BE2C (cell line): ENCODE measurements around a stretch of chr5.

DNA sequence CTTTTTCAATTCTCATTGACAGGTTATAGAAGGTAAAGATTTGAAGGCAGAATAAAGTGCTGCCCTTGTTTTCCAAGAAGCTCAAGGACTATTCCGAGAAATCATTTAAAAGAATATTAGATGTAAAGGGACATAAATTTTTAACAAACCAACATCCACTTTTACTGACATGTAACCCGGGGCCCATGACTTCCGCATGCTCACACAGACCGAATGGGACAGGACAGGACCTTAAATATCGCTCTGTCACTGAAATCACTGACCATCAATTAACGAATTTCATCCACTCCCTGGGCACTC lies 611 bp downstream of the NUDT12 start:
- RRBS = no CpG with 5 or more reads among the region's 6 CpGs

DNA sequence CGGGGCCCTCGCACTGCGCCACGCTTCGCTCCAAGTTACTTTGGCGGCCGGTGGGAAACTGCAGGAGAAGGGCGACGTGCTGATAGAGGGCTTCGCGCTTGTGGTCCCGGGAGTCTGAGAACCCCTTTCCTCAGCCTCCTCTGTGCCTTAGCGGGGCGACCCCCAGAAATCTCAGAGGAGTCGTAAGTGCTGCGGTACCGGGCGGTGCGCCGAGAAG lies 325 bp upstream of the EFNA5 start:
- RRBS = 1% methylated on average over 15 of the region's 20 CpGs

GRCh38 chr5:107869414-107870044 lies 198.8 kb upstream of the EFNA5 start:
- RRBS = no CpG with 5 or more reads among the region's 3 CpGs

DNA sequence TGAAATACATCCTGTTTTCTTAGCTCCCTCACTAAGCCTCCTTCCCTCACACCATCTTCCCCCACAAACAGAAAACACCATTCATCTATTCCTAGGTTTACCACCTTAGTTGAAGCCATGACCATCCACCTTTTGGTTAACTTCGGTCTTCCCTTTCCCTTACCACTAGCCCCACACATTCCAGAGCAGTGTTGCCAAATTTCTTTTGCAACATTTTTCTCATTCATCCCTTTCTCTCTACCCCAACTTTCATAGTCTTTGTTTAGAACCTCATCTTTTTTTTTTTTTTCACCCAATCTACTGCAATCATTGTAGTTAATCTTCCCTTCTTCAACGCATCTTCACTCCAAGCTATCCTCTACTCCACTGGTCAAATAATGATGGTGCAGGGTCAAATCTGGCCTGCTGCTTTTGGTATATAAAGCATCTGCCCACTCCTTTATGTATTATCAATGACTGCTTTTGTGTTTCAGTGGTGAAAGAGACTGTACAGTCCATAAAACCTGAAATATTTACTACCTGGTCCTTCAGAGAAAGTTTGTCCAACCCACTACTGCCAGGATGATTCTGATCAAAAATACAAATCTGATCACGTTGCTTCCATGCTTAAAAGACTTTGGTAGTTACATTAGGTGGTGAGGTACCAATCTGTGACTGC lies 272.7 kb upstream of the EFNA5 start:
- RRBS = no CpG with 5 or more reads among the region's 3 CpGs

DNA sequence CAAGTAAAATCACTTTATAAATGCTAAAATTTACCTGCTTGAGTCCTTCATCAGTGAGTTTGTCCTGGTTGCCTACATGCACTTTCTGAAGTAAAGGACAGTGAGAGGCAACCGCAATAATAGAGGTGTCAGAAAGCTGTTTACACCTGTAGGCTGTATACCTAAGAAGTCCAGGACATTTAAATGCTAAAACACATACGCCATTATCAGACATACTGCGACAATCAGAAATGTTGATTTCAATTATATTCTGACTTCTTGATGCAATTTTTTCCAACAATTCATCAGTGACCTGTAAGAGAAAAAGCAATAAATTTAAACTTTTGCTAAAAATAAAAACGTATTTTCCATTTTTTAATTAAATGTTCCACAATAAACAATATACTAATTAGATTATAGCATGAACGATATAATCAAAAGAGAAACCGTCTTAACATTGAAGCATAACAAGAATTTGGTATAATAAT lies 17.2 kb downstream of the FBXL17 start:
- RRBS = no CpG with 5 or more reads among the region's 6 CpGs

DNA sequence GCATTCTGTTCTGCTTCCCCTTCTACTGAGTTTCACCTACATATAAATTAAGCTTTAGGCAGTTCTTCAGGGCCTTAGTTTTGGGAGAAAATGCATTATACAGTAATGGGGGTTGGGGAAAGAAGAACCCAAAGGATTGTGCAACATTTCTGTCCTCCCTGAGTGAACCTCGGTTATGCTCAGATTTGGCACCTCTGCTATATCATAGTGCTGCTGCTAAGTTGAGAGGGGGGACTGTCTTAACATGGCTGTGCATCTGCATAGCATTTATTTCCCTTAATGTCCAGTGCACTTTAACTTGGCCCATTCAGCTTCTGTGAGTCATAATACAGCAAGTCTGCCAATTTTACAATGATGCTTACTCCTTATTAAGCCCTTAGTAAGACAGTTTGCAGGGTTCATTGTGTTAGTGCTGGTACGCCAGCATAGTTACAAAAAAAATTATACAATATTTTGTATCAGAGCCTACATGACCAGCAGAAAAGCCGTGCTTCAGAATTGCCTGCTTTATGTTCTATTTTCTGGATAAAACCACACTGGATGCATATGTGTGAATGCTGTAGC lies 80.0 kb downstream of the PJA2 start:
- RRBS = no CpG with 5 or more reads among the region's 3 CpGs

GRCh38 chr5:109411425-109412176 lies 1.8 kb upstream of the PJA2 start:
- RRBS = no CpG with 5 or more reads among the region's 4 CpGs

DNA sequence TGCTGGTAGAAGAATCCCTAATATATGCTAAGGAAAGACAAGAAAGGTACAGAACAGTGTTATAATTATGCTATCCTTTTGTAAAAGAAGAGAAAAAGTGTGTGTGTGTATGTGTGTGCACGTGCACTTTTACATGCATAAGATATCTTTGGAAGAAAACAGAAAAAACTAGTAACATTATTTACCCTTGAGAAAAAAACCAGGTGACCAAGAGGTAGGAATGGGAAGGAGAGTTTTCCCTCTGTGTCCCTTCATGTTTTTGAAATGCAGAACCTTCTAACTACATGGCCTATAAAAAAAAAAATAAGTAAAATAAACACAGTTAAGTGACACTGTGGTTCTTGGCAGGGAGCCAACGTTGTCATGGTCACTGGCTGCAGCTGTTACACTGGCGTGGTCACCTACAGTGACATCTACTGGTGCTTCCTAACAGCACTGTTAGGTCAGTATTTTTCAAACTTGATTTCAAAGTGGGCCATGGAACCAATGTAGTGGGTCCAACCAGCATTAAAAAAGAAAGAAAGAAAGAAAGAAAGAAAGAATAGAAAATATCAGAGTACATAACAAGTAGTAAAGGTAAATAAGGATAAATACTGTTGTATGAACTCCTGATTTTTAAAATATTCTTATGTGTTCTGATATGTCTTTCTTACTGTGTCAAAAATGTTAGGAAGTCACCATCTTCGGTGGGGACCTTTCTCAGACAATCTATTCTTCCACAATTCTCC lies 59.0 kb upstream of the PJA2 start:
- RRBS = no CpG with 5 or more reads among the region's 4 CpGs

DNA sequence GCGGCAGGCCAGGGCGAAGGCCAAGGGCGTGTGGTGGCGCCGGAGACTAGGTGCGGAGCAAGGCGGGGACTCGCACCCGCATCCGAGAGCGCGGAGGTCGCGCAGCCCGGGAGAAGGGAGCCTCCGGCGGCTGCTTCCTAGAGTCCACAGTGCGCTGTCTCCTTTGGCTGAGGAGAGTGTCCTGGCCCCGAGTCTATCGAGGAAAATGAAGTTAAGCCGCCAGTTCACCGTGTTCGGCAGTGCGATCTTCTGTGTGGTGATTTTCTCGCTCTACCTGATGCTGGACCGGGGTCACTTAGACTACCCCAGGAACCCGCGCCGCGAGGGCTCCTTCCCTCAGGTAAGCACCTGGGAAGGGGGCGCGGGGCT lies 470 bp downstream of the MAN2A1 start:
- RRBS = under 1% methylated on average over 15 of the region's 32 CpGs

DNA sequence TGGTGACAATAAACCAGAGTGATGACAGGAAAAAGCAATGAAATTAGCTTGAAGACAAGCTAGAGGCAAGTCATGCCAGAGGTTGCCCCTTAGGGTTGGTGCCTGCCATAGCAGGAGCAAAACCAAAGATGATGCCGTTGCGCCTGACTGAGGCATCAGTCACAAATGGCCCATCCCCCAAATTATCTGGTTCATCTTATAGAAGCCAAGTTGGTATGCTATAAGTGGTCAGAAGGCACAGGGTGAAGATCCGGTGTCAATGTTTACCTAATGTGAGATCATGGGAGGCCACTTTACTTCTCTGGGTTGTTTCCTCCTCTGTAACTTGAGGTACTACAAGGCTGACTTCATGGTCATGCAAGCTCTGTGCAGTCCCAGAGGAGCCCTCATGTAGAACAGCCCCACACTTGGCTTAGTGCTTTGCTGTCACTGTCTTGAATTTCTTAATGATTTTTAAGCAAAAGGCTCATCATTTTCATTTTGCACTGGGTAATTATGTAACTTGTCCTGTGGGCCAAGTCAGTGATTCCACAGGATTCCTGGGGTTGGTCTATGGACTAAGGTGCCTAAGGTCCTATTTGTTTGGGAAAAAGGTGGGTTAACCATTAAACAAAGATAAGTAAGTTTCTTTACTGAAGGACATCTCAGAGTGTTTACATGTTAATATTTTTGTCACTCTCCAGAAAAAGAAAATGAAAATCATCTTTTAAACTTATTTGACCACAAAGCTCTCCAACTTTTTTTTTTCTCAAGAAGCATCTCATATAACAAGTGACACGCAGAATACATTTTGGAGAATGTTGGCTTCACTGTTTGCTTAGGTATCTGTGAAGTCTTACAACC lies 211.5 kb downstream of the MAN2A1 start:
- RRBS = no CpG with 5 or more reads among the region's 4 CpGs

DNA sequence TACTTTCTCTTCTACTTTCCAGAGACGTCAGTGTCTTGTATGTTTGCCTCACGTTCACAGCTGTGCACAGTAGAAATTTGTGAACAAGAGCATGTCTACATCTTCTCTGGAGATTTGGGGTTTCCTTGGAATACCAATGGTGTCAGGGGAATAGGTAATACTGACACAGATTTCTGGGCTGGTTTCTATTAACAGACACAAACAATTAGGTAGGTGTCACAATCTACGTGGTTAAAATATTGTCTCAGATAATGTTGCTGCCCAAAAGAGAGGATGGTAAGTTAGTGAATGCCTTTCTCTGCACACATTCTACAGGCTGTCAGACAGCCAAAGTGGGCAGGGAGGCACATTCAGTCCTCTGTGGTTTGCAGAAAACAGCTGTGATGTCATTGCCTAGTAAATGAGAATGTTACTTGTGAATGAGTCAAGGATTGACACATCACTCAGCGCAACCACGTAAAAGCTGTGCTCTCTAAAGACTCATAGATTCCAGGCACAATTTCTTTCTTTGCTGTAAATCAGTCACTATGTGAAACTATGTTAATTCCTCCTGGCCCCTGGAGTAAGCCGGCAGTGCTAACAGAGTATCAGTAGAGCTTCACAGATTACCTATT lies 397.1 kb downstream of the MAN2A1 start:
- RRBS = no CpG with 5 or more reads among the region's 6 CpGs

DNA sequence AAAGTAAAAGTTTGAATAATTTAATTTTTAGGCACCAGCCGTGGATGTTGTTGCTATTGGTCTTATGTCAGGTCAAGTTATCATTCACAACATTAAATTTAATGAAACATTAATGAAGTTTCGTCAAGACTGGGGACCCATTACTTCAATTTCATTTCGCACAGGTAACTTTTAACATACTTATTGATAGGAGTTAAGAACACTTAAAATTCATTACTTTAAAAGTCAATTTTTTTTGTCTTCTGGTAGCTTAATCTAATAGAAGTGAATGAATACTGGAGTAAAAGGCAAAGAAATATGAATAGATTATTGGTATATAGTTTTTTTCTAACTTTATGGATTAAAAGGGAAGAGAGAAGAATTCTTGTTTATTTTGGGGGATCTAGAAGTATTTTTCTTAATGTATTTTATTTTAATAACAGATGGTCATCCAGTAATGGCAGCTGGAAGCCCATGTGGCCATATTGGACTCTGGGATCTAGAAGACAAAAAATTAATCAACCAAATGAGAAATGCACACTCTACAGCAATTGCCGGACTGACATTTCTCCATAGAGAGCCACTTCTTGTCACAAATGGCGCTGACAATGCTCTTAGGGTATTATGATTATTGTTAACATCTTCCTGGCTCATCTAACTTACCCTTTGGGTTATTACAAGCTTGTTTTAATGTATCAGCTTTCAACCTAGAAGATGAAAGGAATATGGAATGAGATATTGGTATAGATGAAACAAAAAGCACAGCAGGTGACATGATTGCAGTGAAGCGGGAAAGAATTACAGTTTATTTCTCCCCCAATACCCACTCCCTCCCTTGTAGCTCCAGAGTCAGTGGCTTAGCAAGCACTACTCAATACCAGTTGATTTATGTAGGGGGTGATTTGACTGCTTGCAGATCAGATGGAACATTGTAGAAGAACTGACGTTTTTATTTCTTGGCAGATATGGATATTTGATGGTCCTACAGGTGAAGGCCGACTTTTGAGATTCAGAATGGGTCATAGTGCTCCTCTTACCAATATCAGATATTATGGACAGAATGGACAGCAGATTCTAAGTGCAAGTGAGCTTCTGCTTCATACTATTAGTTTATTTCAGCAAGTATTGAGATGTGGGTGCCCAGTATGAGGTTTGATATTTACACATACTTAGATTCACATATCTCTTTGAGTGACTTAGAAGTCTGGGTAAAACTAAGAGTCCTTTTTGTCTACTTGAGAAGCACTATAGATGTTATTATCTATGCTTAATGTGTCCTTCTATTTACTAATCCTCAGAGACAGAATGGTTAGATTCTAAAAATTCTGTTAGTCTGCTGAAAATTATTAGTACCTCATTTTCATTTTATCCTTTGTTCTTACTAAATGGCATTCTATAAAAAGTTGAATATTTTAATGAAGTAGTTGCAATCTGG lies 12.1 kb downstream of the WDR36 start:
- RRBS = no CpG with 5 or more reads among the region's 8 CpGs

DNA sequence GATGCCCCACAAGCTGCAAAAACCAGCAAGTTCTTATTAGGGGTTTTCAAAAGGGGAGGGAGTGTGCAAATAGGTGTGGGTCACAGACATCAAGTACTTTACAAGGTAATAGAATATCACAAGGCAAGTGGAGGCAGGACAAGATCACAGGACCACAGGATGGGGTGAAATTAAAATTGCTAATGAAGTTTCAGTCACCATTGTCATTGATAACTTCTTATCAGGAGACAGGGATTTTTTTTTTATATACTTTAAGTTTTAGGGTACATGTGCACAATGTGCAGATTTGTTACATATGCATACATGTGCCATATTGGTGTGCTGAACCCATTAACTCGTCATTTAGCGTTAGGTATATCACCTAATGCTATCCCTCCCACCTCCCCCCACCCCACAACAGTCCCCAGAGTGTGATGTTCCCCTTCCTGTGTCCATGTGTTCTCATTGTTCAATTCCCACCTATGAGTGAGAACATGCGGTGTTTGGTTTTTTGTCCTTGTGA lies 94.1 kb downstream of the STARD4 start:
- RRBS = no CpG with 5 or more reads among the region's 3 CpGs

GRCh38 chr5:112165718-112166236 lies 253.3 kb downstream of the EPB41L4A start:
- RRBS = no CpG with 5 or more reads among the region's 2 CpGs

DNA sequence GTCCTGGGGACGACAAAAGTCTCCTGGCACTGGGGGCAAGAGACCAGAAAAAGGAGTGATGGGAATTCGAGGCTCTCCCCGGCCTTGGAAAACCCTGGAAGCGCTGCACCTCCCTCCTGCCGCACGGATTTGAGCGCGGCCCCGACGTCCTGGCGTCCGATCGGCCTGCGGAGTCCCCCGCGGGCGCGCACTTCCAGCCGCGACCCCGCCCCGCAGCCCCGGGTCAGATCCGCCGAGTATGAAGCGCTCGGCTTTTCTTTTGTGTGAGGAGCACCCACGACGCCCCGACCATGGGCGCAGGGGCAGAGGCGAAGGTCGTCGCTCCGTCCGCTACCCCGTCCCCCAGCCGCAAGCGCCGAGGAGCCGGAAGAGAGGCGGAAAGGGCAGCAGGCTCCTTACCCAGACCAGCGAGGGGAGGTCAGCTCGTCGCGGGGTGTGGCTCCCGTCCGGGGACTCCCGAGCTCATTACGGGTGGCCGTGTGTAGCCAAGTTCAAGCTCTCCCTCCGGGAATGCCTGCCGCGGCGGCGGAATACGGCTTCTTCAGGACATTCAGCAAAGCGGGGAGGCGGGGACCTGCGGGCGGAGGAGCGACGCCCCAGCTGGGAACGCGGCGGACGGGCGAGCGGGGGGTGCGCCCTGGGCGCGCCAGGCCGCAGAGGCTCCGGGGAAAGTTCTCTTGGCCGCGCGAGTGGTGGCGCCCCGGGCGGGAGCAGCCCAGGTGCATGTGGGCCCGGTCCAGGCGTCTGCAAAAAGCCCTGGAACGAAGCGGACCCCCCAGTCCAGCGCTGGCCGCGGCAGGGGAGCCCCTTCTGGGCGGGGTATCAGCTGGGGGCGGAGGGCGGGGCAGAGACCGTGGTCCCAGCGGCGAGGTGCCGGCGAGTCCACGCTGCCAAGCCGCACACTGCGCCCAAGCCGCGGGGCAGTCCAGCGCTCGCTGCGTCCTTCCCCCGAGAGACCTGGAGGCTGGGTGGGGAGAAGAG lies 573 bp upstream of the EPB41L4A start:
- RRBS = 6% methylated on average over 16 of the region's 104 CpGs

DNA sequence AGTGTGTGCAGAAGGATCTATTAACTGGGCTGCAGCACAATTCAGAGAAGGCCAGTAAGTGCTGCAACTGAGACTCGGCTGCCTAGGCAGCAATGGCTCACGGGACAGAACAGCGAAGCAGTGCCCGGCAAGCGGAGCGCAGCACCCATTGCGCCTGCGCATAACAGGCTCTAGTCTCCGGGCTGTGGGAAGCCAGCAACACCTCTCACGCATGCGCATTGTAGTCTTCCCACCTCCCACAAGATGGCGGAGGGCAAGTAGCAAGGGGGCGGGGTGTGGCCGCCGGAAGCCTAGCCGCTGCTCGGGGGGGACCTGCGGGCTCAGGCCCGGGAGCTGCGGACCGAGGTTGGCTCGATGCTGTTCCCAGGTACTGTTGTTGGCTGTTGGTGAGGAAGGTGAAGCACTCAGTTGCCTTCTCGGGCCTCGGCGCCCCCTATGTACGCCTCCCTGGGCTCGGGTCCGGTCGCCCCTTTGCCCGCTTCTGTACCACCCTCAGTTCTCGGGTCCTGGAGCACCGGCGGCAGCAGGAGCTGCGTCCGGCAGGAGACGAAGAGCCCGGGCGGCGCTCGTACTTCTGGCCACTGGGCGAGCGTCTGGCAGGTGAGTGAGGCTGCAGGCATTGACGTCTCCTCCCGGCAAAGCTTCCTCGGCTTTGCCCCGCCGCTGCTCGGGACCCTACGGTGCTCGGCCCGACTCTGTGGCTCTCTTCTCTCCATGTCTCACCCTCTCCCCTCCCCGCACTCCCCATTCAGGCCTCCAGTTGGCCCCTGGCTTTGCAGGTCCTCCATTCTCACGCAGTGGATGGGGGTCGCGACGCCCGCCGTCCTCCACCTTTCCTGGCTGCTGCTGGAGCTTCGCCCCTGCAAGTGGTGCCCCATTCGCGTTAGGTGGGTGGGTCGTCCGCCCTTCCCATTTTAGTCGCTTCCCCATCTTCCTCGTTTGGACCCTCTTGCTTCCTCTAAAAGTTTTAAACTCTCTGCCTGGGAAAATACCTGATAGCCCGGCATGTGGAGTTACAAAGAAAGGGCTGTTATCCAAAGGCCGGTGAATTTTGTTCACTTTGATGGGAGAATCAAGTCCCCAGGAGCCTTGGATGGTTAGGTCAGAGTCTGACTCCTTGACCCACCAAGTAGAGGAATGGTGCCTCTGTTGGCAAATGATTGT lies 30.0 kb upstream of the APC start:
- RRBS = 1% methylated on average over 27 of the region's 67 CpGs

GRCh38 chr5:113030960-113031536 lies 54.5 kb downstream of the DCP2 start:
- RRBS = no CpG with 5 or more reads among the region's 11 CpGs

- RRBS = no CpG with 5 or more reads among the region's 11 CpGs
Measured at GRCh38 chr5:113047633-113048395, 71.2 kb downstream of the DCP2 start.

DNA sequence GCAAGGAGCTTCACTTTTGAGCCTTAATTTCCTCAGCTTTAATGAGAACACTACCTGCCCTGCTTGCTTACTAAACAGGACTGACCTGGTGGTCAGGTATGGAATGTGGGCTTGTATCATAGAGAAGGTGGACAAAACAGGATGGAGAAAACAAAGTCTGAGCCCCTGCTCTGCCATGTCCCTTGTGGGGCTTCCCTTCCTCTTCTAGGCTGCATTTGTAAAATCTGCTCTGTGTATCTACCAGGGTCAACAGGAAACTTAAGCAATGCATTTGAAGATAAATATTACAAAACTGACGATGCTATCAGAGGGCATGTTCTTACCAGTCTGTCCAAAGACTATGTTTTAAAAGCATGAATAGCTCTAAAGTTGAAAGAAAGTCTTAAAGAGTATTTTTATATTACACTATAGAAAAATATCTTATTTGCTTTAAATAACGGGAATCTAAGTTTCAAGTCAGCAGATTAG lies 228.7 kb downstream of the DCP2 start:
- RRBS = no CpG with 5 or more reads among the region's 2 CpGs

- RRBS = no CpG with 5 or more reads among the region's 4 CpGs
Measured at GRCh38 chr5:113330701-113331221, 104.0 kb downstream of the TSSK1B start.